Camera-type eye (tissue), 1 donor: ENCODE measurements around a stretch of chr12.

DNA sequence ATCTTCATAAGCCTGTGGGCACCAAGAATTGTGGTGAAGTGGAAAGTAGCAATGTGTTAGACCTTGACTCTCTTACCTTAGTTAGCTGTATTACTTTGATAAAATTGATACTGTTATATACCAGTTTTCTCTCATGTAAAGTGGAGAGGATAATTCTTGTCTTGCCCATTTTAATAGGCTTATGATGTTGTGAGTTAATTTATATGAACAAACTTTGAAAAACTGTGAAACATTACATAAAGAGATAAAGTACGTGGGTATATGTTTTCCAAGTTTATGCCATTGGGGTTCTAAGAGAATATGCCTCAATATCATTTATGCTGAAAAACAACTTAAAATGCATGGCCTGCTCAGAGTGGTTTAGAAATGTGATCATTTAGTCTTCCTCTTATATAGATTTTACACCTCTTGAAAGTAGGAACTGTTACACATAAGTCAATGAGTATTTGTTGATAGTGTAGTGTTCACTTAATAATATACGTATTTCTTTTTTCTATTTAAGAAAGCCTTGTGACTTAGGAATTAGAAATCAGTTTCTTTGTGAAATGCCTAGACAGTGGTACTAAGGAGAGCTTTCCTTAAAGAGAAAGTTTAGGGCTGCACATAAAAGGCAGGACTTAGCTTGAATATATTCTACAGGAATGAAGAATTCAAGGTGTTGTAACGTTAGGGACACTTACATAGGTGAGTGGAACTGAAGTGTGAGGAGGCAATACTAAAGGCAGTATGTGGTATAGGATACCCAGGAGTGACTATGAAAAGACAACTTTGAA is 17.4 kb downstream of the PLEKHA5 start:
- RAMPAGE, long total RNA: no peak

DNA sequence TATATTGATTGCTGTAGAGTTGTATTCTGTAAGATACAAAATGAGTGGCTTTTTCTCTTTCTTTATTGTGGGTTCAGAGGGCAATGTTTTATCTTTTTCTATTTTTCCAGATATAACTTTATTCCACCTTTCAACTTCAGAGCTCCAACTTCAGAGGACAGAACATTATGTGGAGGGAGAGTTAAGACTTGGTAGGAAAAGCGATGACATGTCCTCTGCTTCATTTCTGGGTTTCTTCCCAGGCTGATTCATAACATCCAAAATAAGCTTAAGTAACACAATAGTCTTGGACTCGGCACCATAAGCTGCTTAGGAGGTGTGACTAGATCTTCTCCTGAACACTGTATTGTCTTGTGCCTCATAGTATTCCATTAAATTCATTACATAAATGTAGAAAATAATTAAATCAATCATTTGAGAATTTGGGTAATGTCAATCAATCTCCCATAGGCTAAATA is 95.6 kb upstream of the PDE3A start:
- RAMPAGE, long total RNA: no peak

DNA sequence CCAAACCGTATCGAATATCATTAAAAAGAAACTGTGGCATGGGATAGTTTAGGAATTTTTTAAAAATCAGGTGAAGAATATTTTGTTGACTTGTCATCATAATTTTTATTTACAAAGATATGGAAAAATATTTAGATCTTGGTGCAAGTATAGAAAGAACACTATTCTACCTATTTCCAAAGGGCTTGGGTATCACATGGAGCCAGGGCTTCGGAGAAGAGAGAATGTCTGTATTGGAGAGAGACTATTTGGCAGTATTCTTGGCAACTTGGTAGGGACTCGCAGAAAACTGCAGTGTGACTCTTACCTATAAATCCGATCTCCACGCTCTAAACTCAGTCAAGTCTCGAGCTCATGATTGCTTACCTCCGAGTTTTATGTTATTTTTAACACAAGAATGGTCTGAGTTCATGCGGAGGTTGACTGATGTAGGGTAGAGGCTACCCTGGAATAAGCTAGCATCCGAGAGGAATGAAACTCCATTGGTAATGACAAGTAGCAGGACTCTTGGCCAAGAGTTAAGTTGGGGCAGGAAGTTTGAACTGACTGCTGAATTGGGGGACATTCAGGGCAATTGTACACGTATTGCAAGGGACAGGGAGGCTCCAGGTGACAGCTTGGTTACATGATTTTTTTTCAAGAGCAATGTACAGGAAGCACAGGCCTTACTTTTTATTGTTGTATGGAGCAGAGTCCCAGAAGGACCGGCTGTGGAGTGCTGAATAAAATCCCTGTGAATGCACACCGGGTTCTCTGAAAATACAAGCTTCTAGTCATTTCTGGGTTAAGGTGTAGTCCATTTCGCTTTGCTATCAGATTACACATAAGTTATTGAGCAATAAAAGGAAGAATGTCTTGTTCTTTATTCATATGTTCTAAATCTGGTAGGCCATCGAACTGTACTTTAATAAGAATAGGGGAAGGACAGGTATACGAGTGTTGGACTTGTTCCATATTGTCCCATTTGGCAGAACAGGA is 52.0 kb downstream of the PDE3A start:
- RAMPAGE, long total RNA: no peak

DNA sequence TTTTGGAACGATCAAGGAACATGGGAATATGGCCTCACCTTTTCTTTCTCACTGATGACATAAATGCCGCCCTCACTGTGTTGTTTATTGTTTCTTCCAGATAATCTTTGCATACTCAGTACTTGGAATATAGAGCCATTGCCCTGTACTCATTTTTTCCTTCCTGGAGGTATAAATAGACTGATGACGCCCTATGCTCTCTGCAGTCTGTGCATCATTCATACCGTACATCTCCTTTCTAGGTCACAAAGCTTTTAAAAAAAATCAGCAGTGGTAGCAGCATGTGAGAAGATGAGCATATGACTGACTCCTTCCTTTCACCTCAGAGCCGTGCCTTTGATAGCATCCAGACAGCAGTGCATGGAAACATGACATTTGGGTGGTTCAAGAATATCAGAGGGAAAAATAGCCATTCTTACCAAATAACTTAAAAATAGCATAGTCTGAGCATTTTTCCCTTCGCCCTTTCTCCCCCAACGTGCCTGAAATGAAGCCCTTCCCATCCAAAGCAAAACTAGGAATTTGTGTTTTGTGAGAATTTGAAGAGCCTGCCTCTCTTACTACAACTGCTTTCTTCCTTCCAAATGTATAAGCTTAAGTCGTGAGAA is 77.4 kb downstream of the PDE3A start:
- RAMPAGE, long total RNA: no peak

DNA sequence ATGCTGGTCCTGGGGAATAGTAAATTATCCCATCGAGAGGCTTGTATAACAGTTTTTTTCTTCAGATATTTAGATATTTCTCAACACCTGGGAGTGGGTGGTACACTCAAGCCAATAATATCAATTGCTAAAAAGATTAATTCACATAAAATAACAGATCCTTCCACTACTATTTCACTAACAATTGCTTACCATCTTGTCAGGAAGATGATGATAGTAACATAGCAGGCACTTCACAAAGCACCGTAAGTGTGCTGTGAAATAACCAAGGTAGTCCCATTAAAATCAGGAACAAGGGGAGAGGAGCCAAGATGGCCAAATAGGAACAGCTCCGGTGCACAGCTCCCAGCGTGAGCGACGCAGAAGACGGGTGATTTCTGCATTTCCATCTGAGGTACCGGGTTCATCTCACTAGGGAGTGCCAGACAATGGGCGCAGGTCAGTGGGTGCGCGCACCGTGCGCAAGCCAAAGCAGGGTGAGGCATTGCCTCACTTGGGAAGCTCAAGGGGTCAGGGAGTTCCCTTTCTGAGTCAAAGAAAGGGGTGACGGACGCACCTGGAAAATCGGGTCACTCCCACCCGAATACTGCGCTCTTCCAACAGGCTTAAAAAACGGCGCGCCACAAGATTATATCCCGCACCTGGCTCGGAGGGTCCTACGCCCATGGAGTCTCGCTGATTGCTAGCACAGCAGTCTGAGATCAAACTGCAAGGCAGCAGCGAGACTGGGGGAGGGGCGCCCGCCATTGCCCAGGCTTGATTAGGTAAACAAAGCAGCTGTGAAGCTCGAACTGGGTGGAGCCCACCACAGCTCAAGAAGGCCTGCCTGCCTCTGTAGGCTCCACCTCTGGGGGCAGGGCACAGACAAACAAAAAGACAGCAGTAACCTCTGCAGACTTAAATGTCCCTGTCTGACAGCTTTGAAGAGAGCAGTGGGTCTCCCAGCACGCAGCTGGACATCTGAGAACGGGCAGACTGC is 22.3 kb downstream of the IAPP start:
- RAMPAGE, long total RNA: no peak

DNA sequence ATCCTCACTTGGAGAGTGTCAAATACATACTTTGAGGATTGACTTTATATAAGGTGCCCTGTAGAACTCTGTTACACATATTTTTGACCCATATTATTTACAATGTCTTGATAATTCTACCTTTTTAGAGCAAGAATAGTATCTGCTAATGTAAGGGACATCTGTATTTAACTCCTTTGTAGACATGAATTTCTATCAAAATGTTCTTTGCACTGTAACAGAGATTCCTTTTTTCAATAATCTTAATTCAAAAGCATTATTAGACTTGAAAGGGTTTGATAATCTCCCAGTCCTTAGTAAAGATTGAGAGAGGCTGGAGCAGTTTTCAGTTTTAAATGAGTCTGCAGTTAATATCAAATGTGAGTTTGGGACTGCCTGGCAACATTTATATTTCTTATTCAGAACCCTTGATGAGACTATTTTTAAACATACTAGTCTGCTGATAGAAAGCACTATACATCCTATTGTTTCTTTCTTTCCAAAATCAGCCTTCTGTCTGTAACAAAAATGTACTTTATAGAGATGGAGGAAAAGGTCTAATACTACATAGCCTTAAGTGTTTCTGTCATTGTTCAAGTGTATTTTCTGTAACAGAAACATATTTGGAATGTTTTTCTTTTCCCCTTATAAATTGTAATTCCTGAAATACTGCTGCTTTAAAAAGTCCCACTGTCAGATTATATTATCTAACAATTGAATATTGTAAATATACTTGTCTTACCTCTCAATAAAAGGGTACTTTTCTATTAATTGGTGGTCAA is 8.5 kb upstream of the SPX start:
- RAMPAGE, long total RNA: no peak

- RAMPAGE, long total RNA: no peak
Measured at GRCh38 chr12:21773086-21773819, 1.3 kb downstream of the KCNJ8 start.

DNA sequence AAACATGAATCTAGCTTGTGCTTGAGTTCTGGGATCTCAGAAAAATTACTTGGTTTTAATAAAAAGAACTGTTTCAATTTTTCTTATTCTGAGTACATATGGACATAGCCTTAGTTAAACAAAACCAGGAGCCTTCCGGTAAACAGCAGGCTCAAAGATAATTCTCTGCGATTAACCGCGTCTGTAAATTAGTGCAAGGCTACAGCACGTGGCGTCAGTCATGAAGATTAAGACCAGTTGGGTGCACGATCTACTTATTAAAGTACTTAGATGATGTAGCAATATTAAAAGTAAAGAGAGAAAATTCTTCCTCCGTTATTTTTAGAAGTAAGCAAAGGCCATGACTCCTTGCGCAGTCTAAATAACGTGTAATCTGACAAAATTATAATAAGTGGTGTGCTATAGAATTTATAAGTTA is 677 bp downstream of the KCNJ8 start:
- RAMPAGE, long total RNA: no peak

GRCh38 chr12:21894413-21895541 is 46.4 kb downstream of the ABCC9 start:
- RAMPAGE, long total RNA: no peak

GRCh38 chr12:22409135-22409444 is 74.6 kb upstream of the ST8SIA1 start:
- RAMPAGE, long total RNA: no peak

- RAMPAGE, long total RNA: no peak
Measured at GRCh38 chr12:22513023-22513649, 31.2 kb downstream of the C2CD5 start.

GRCh38 chr12:22692331-22693169 is 67.6 kb downstream of the ETNK1 start:
- RAMPAGE, long total RNA: no peak

DNA sequence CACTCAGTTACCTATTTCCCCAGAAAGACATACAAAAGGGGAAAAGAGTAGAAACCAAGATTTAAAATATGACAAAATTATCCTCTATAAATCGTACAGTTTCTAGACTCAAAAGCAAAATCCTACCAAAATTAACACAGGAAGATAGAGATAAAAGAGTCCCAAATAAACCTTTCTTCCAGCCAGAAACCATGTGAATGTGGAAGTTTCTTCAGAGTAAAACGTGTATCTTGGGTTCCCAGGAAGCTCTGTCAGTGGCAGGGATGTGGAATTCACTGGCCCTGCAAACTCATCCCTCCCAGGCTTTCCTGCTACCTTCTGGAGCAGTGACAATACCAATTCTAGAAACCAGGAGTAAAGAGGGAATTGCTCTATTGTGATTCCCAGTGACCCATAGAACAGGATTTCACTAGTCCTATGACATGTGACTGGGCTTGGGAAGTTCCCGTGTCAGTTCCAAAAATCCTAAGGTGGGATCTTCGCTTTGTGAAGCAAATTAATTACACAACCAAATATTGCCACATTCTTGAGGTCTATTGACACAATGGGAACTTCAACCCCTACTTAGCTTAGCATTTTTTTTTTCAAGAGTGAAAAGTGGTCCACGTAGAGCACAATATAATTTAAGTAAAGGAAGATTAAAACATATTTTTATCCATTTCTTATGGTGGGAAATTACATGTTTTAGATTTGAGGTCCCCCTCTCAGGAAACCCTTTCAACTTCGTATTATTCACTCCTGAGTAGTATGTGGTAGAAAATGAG is 88.7 kb upstream of the SOX5 start:
- RAMPAGE, long total RNA: no peak

GRCh38 chr12:24563872-24564510 is 384.9 kb downstream of the BCAT1 start:
- RAMPAGE, long total RNA: no peak

DNA sequence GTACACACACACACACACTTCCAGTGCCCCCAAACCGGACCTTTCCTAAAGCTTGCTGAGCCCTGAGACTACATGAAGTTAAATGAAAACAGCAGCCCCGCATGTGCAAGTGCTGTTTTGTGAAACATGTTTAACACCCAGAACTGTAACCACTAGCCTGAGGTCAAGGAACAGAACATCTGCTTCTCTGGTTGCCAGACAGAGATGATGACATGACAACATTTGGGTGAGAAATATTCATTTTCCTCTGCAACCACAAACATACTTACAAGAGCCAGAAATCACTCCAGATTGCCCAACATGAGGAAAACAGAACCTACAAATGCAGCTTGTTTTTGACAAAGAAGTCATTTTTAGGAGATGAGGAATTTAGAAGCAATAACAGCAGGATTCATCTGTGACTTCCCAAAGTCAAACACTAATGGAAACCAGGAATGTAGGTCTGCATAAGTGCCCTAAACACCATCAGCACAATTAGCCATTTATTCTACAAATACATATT is 110.3 kb downstream of the BCAT1 start:
- RAMPAGE, long total RNA: no peak

- RAMPAGE, long total RNA: no peak
Measured at GRCh38 chr12:25226973-25227700, 23.6 kb downstream of the KRAS start.

DNA sequence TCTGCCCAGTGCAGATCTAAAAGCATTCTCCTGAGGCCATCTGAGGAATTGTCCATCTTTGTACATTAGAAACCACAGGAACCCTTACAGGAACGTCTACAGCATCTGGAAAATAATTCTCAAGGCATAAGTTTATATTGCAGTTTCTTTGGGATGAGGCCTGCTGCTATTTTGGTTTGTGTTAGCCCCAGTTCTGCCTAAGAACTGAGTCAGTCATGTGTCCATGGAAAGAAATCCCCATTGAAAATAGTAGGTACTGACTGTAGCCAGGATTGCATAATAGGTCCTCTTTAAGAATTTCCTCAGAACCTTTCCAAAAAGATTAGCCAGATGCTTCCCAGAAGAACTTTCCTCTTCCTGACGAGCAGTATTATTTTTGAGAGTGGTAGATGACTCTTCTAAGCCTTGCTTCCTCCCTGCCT is 52.6 kb downstream of the RASSF8 start:
- RAMPAGE, long total RNA: no peak

- RAMPAGE, long total RNA: no peak
Measured at GRCh38 chr12:26153789-26154175, 28.9 kb upstream of the BHLHE41 start.

GRCh38 chr12:26226293-26227153 is 31.1 kb downstream of the SSPN start:
- RAMPAGE, long total RNA: no peak

DNA sequence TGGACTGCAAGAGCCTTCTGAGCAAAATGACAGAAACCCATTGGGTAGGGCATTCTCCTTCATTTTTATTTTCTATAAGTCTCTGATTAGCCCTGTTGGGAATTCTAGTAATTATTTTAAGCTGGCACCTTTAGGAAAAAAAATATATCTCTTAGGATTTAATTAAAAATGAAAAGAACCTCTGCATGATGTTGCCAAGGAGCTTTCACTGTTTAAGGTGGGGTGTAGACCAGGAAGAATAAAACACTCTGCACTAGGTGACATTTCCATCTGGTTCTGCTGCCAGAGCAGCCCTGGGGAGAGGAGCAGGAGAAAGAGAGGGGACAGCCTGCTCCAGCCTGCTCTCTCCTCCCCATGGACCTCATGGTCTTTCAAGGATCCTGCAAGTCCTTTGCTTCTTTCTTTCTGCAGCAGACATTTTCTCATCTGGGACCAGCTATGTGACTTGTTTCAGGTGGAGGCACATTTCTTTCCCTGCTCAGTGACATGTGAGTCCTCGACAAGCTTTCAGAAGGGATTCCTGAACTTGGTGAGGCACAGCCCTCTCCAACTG is 44.9 kb downstream of the SSPN start:
- RAMPAGE, long total RNA: no peak